Thoracic aorta endothelial cell (primary cell): ENCODE measurements around a stretch of chr13.

DNA sequence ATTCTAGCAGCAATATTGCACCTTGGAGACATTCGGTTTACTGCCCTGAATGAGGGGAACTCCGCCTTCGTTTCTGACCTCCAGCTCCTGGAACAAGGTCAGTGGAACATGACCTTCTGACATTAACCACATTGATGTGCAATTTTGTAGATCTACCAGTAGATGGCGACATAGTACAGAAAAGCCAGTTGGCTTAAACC is 332.0 kb downstream of the MYO16 start:
- CAGE, long polyA plus RNA, result no peak

DNA sequence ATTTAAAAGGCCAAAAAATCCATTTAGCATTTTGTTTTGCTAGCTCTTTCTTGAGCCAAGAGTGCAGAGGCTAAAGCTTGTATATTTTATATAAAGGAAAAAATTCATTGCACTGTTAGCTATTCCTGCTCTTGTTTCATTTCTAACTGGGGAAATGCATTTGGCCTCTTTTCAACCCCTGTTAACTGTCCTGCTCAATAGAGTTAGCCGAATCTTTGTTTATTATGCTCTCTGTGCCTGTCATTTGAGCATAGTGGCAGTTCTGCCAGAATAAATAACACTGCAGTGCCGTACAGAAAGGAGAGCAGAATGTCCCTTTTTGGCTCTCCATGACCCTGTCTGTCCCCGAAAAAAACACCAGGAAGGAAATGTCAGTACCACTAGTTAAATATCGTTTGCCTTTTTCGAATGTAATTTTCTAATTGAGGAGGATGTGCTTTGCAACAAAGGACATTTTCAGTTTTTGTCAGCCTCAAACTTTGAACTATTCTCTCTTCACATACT is 350.9 kb downstream of the MYO16 start:
- CAGE, long polyA plus RNA, result no peak

GRCh38 chr13:109154089-109155017 is 524.9 kb downstream of the MYO16 start:
- CAGE, long polyA plus RNA, result no peak

- CAGE, long polyA plus RNA, result no peak
These were observed 454.2 kb downstream of the IRS2 start for GRCh38 chr13:109331894-109332961.

DNA sequence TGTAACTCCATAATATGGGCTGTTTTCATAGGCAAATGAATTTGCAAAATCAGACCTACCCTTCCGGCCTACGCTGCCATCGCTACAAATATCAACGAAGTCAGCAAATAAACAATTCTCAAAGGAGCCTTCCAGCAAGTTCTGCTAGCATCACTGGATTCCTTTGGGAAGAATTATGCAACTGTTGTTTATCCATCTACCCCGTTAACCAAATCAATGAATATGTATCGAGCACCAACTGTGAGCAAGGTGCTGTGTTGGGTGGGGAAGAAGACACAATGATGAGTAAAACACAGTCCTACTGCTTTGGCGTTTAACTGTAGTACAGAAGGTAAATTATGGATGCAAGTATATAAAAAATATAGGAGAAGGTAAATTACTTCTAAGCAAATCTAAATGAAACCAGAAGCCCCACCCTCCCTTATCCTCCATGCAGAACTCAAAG is 396.3 kb downstream of the IRS2 start:
- CAGE, long polyA plus RNA, result no peak

DNA sequence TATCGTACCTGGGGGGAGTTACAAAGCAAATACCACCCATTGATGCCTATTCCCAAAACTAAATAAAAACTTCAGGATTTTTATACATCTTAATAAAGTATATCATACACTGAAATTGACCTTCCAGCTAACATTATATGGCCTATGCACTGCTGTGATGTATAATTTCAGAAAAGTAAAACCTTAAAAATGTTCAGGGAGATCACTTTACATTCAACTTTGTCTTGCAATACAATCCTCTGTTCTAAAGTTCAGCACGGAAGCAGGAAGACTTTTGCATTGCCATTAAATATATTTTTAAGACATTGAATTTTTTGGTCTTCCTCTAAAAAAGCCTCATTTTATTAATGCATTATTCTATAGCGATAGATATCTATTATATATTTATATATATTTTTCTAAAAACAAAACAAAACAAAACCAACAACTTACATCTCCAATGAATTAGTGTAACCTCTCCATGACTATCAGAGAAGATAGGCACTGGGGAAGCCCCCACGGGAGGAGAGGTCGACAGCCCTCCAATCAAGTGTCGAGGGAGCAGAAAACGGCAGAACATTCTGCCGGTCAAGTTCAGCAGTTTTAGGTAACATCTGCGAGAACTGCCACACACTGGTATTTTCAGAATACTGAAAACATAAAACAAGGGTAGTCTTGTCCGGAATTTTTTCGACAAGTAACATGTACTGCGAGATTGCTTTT is 31.8 kb downstream of the IRS2 start:
- CAGE, long polyA plus RNA, result no peak

DNA sequence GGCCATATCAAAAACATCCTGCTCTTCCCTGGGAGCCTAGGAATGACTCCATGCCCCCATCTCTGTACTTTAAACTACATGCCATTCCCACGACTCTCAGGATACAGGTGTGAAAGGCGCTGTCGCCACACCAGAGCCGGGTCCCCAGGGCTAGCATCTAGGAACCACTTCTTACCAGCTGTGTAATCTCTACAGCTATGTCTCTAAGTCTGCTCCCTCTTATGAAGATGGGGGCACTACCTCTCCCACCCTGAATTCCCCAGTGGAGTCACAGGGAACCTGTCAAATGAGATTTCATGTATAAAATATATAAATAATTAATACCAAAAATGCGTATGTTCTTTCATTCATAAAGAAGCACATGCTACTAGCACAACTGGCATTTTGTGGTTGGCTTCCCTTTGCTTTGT is 22.2 kb downstream of the IRS2 start:
- CAGE, long polyA plus RNA, result no peak

- CAGE, long polyA plus RNA, result no peak
These were observed 5.5 kb downstream of the IRS2 start for GRCh38 chr13:109780610-109781508.

DNA sequence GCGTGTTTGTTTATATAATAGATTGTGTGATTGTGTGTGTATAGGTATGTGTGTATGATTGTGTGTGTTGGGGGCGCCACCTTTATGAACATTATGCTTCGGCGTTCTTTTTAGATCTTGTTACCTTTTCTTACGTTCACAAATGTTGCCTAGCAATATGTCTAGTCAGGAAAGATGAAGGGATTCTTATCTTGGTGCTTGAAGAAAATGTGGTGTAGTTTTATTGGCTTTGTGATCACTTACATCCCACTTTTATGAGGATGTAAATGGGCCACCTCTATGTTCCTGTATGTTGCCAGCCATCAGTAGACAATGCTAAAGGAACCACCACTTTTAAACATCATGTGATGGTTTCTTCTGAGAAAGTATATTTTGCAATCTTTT is 2.1 kb upstream of the IRS2 start:
- CAGE, long polyA plus RNA, result no peak

GRCh38 chr13:109938532-109939127 is 152.2 kb upstream of the IRS2 start:
- CAGE, long polyA plus RNA, result no peak

- CAGE, long polyA plus RNA, result no peak
These were observed 258.8 kb upstream of the IRS2 start for GRCh38 chr13:110045051-110045706.

GRCh38 chr13:110160954-110161600 is 145.9 kb downstream of the COL4A1 start:
- CAGE, long polyA plus RNA, result no peak

GRCh38 chr13:110177771-110178279 is 129.1 kb downstream of the COL4A1 start:
- CAGE, long polyA plus RNA, result no peak

- CAGE, long polyA plus RNA, result no peak
These were observed 119.9 kb downstream of the COL4A1 start for GRCh38 chr13:110186869-110187738.

- CAGE, long polyA plus RNA, result no peak
These were observed 89.5 kb downstream of the COL4A1 start for GRCh38 chr13:110217390-110217963.

GRCh38 chr13:110303964-110304994 is 2.7 kb downstream of the COL4A1 start:
- CAGE, long polyA plus RNA, result no peak

- CAGE, long polyA plus RNA, result no peak
These were observed 29.5 kb downstream of the COL4A2 start for GRCh38 chr13:110336437-110337082.

DNA sequence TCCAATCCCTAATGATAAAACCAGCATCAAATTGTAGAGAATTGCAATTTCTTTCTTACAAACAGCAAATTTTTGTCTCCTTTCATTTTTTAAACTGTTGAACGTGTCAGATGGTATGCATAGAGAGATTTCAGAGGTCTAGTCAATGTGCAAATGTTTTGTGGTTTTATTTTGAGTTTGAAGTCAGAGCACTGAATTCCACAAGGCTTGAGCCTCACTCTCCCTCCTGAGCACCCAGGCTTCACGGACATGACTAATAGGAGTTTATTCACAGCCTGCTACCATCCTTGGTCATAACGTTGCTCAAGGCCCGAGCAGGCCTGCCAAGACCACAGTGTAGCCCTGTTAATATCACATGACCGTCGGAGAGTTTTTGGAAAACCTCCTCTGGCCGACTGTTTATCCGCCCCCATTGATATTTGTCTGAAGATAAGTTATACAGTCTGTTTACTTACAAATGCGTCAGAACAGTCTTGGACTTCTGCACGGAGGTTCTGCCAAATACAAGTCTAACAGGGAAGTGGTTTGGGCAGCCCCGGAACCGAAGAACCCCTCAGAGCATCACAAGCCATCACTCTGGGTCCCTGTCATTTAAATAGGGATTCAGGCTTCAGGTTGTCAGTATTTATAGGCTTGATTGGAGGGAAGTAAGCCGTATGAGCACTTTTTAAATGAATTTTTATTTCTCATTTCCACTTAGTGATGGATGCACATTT is 89.8 kb downstream of the COL4A2 start:
- CAGE, long polyA plus RNA, result no peak

DNA sequence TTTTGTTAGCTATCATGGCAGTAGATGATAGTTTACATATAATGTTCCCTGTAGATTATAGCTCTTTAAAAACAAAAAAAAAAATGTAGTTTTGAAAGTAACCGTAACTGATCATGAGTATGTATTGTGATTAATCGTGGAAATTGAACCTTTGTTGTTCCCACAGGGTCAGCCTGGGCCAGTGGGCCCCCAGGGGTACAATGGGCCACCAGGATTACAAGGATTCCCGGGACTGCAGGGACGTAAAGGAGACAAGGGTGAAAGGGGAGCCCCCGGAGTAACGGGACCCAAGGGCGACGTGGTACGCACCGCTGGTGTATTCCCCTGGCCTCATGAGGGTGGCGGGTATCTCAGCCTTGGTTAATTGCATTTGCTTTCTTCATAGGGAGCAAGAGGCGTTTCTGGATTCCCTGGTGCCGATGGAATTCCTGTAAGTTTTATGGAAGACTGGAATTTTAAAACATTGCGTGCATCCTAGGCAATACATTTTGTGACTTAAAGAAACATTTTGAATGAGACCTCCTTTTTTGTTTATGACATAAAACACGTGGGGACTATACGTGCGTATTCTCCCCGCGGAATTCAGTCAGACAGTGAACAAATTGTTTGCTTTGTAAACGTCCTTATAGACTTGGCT is 117.6 kb downstream of the COL4A2 start:
- CAGE, long polyA plus RNA, result no peak

DNA sequence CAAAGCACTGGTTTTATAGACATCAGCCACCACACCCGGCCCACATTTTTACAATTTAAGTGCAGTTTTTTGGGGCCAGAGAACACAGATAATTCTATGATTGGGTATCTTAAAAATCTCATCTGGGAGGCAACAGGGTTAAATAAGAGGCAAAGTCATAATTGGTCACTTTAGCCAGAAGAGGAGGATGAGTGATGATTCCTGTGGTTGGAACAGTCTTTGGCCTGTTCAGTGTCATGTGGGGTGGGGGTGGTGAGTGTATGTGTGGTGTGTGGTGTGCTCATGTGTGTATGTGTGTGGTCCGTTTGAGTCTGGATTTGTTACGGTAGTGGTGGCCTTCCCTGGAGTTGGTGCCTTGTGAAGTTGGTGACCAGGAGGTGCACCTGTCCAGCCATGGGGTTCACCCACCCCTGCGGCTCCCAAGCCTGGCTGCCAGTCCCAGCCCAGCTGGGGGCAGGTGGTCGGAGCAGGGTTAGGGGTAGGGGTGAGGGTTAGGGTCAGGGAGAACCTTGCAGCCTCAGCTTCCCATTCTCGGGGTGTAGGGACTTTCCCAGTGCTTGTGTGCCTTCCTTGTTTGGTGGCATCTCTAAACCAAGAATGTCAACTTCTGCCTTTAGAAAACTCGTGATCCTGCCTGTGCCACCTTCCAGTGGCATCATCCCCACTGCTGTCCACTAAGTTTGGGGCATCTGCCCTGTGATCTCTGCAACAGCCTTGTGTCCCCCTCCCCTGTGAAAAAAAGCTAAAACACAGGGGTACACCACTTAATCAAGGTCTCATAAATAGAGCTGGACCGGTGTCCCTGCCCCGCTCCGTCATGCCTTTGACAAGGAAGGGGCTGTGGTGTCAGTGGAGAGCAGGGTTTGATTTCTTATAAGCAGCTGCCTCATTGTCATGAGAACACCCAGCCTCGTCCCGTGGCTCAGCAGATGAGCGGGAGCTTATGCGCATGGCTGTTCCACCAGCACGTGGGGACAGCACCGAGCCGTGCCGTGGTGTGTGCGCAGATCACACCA is 97.4 kb downstream of the RAB20 start:
- CAGE, long polyA plus RNA, result no peak